ENCODE measurements around the genes BMF, ANKRD63 and INAFM2.

GRCh38 chr15:38359528-38360056 lies 94.3 kb upstream of the FAM98B start:
- PRO-cap: no peak

DNA sequence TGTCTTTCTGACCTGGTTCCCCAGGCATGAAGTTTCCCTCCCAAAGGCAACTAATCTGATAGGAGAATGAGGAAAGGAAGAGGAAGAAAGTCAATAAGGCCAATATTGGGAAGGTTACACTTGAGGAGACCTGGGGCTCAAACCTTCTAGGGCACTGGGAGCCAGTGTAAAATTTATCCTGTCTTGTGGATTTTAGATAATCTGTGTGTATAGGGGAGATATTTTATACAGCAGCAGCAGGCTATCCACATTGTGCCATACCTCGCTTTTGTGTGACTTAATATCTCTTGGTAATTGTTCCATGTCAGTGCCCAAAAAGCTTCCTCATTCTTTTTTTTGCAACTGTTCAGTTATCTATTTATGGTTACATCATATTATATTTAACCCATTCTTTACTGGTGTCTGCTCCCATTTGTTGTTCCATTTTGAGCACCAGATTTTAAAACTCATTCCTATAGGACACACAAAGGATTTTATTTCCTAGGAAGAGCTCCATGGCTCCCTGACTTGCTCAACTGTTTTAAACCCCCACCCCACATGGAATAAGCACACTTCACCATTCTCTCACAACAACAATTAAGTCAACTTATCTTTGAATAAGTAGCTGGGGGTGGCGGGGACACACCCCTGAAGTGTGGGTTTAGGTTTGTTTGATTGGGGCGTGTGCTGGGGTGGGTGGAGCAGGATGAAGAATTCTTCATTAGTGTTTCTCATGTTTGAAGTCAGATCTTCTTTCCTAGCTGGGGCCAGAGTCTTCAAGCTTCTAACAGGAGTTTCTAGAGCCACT lies 86.3 kb upstream of the RASGRP1 start:
- PRO-cap: unidirectional peak, plus-strand start at position 725 of the sequence

GRCh38 chr15:38671493-38672254 lies 107.1 kb upstream of the RASGRP1 start:
- PRO-cap: no peak

DNA sequence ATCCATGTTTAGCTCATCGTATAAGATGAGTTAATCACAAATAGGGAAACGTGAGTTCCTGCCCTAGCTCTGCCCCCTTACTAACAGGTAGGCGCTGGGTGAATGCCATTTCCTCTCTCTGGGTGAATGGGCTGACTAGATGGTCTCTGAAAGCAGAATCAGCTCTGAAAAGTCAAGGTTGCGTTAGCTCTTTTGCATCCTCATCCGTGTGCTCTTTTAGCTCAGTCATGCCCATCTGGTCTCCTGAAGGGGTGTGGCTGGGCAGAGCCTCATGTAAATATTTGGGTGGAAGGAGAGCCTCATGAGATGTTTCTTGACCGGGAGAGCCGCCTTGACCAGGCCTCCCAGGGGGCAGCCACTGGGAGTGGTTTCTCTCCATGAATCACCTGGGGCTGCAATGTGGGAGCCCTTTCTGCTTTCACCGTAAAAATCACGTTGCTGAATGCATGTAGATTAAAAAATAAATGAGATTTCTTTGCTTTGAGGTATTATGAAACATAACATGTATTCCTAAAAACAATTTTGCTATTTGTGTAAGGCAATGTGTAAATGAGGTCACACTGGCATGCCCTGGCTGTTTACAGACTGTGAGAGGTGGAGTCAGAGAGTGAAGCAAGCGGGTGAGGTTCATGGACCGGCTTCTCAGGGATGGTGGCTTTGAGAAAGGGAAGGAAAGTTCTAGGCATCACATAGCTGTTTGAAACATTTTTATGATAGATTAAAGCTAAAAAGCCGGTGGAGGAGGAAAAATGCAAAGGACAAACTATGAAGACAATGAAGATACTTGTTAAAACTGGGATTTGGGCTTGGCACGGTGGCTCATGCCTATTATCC lies 108.5 kb upstream of the RASGRP1 start:
- PRO-cap: no peak

DNA sequence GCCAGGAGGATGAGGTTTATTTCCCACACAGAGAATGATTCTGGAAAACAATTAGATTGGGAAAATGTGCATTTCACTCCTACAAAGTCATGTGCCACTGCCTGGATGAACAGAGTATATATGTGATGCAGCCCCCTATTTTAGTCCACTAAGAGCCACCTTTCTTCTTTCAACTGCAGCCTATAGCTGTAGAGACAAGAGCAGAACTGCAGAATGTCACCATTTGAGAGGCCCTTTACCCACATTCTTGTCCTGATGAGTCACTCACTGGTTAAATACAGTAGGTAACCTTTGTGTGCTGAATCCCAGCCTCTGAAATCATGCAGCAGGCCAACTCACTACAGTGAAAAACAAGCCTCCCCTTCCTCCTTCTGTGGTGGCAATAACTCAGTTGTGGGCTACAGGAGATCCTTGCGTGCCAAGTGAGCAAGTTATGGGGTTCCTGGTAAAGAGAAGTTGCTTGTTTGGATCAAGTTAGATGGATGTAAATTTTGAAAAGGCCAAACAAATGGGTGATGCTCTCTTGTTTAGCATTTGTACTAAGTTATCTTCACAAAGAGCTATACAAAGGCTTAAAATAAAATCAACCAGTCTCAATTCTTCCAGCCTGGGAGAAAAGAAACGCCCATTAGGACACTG lies 452.6 kb upstream of the THBS1 start:
- PRO-cap: no peak

- PRO-cap: no peak
These were observed 220.5 kb upstream of the THBS1 start for GRCh38 chr15:39360337-39360833.

GRCh38 chr15:39381681-39381880 lies 199.3 kb upstream of the THBS1 start:
- PRO-cap: no peak

GRCh38 chr15:39582865-39583028 lies 1.9 kb downstream of the THBS1 start:
- PRO-cap: no peak

DNA sequence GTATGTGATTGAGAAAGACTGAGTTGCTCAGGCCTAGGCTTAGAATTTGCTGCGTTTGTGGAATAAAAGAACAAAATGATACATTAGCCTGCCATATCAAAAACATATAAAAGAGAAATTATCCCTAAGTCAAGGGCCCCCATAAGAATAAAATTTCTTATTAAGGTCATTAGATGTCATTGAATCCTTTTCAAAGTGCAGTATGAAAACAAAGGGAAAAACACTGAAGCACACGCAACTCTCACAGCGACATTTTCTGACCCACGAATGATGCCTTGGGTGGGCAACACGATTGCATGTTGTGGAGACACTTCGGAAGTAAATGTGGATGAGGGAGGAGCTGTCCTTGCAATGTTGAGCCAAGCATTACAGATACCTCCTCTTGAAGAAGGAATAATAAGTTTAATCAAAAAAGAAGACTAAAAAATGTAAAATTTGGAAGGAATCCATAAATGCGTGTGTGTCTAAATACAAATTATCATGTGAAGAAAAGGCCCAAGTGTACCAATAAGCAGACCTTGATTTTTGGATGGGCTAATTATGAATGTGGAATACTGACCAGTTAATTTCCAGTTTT lies 16.8 kb downstream of the THBS1 start:
- PRO-cap: no peak

DNA sequence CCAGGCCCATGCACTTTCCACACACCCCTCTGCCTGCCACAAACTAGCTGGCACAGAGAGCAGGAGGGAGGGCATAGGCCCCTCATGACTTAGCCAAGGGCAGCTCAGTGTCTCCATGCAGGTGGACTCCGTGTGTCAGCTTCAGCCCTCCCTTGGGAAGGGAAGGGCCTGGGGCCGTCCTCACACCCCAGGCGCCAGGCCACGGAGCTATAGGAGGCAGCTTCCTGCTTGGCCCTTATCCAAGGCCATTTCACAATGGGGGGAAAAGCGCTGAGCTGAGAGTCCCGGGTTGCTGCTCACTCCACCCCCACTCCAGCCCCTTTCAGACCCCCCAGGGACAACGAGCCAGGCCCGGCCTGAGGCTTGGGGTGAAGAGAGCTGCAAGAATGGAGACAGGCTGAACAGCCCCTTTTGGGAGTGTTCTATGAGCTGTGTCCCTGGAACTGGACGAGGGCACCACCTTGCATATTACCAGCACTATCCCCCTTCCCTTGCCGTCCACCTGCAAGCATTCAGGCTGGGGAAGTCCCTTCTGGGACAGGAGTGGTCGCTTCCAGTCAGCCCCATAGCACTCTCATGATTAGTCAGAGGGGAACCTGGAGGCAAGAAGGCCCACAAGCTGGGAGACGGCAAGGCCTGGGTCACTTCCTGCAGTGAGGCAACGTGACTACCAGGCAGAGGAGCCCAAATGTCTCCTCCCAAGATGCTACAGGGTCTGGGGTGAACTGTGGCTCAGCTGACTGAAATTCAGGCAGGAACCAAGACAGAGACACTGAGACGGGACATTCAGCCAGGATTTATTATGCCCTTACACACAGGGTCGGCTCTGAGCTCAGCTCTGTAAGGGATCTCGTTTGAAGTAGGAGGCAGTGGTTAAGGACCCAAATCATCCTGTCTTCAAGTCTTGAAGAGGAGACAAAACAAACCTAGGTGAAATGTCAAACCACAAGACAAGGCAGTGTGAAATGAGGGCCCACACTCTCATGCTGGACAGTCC lies 8.6 kb upstream of the SRP14 start:
- PRO-cap: bidirectional peak, plus-strand start at position 583 of the sequence, minus-strand start at position 582 of the sequence

GRCh38 chr15:40052111-40052394 lies 13.1 kb upstream of the SRP14 start:
- PRO-cap: no peak

DNA sequence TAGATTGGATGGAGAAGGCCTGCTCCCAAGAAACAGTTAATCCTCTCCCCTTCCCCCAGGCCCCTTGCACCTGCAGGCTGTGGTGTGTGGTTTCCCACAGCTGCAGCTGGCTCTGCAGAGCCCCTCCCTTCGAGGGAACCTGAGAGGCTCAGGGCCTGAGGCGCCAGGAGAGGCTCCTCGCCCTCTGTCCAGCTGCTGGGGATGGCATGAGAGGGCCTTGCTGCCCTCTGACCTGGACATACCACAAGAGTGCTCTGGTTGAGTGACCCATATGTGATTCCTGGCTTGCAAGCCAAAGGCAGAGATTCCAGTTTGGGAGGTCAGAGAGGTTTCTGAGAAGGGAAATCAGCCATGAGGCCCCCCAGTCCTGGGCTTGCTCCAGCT lies 15.8 kb upstream of the SRP14 start:
- PRO-cap: no peak

DNA sequence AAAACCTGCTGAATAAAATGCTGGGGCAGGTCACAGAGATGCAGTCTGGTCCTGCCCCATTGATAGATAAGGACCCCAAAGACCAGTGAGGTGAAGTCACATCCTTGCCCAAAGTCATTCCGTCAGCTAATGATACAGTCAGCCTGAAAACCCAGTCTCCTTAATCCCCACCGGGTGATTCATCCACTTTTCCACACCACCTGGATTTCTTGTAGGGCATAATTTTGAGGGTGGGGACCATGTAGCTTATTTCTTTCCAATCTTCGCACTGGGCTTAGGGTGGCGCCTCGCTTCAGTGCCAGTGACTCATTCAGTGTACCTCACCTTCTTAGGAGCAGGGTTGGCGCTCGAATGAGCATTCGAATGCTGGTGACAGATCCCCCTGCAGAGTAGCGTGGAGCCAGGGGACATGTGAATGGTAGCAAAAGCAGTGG lies 24.1 kb downstream of the BMF start:
- PRO-cap: no peak

DNA sequence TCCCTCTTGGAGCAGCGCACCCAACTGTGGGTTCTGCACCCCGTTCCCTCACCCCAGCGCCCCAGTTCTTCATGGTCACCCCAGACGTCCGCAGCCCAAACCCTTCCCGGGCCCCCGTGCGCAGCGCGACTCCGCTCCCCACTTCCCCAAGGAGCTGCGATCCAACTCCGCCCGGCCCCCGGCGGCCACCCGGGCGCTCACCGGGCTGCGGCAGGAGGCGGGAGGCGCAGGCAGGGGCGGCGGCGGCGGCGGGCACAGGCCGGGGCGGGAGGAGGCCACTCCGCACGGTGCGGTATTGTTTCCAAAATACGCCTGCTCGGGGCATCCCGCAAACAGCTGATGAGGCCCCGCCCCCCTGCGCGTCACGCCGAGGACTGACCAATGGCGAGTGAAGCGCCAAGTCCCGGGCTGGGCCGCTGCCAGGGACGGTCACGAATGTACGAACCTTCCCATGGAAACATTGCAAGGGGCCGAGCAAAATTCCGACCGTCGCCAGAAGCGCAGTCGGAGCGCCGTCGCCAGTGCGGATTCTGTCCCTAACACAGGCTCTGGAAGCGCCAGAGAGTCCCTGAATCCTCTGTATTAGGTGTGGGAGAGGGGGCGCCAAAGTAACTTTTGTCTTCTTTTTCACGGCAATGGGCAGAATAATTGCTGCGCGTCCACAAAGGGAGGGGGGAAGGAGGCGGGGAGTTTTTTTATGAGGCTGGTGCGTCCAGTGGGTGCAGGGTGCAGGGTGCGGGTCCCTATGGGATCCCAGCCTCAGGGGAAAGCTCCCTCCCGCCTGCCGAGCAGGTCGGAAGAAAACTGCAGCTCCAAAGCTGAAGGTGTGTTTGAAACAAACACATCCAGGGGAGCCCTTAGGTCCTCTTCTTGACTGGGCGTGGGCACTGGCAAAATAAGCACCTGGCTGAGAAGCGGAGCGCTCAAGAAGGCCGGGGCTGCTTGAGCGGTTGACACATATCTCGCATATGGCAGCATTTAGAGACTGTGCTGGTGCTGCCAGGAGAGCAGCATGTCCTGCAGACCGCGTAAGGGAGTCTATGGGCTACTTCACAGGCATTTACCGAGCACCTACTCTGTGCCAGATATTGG lies at the start of gene BMF:
Gene BMF (minus strand): TSS at position 308 of the 1,092 bp plus-strand sequence.
- PRO-cap: unidirectional peak, minus-strand start at position 199 of the sequence; bidirectional peak, plus-strand start at position 580 of the sequence, minus-strand start at position 297 of the sequence

DNA sequence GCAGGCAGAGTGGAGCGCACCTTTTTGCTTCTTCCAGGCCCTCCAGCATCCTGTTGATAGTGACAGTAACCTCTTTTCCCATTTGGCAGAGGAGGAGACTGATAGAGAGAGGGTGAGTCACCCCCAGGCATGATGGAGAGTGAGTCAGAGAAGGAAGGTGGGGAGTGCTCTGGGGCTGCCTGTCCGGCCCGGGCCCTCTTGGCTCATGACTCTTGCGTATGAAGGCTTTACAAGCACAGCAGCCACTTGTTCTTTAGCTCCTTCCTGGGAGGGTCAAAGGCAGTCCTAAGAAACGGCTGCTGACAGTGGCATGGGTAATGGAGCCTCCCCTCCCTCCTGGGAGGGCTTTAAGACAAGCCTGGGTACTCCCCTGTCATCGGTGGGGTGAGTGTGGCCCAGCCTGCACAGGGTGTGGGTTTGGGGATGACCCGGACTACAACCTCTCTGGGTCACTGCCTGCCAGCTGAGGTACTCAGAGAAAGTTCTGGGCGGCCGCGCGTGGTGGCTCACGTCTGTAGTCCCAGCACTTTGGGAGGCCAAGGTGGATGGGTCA lies 15.9 kb downstream of the ANKRD63 start:
- PRO-cap: no peak

DNA sequence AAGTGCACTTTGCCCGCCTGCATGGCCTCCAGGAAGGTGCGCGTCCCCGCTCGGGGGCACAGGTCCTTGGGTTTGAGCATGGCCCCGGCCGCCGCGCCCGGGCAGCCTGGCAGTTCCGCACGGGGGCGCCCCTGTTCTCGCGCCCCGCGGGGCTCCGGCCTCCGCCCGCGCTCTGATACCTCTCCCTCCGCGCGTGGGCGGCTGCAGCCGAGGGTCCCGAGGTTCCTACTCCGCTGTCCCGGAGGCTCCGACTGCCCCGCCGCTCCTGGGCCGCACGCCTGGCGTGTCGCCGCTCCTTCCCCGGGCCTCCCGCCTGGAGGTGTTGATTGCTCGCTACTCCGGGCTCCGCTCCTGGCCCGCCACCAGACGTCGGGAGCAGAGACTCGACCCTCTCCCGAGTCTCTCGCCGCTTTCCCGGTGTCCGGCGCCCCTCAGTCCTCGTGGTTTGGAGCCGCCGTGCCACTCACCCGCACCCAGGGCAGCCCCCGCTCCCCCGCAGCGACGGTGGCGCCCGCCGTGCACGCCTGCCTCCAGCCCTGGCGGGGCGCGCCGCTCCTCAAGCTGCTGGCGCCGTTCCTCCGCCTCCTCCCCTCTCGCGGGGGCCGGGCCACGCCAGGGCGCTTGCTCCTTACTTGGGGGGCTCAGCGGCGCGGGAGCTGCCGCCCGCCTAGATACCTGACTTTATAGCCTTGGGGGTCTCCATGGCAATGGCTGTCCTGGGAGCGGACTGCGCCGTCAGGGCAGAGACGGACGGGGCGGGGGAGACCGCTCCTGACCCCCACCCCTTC lies at the start of gene ANKRD63:
Gene ANKRD63 (minus strand): TSS at position 558 of the 788 bp plus-strand sequence.
- PRO-cap: no peak

DNA sequence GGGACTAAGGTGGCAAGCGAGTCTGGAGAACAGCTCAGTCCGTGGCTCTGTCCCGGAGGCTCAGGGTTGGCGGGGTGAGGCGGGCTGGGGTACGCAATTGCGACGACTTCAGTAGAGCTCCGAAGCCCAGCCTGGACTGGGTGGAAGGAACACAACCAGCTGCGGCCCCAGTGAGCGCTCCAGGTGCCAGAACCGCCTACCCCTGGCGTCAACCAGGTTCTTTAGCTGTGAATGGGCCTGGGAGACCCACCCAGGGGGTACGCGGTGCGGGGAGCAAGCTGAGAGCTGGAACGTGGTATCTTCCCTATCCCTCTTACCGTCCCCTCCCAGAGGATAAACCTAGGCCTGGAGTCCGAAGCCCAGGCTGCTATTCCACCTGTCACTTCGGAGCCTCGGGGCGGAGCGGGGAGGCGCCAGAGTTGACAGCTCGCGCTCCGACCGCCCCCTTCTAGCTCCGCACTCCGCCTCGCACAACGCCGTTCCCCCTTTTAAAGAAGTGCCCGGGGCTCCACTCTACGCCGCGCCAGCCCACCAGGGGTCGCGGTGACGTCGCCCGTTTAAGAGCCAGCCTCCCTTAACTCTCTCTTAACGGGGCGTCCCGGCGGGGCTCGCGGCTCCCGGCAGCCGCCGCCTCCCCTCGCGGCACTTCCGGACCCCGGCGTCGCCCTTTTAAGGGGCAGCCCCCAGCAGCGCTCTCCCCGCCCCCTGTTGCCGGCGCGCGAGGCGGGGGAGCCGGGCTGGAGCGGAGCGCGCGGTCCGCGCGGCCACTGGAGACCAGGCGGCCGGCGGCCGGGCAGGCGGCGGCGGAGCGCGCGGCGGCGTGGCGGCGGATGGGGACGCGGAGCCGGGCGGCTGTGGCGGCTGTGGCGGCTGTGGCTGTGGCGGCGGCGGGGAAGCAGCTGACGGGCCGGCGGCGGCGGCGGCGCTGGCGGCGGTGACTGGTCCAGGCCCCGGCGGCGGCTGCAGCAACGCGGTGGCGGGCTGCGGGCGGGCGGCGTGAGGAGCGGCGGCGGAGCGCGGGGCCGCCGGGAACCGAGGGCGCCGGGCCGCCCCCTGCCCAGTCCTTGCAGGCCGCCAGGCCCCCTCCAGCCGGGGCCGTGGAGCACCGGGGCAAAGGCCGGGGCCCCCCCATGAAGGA lies at the start of gene INAFM2:
Gene INAFM2 (plus strand): TSS at position 767 of the 1,138 bp plus-strand sequence.
- PRO-cap: bidirectional peak, plus-strand start at position 767 of the sequence, minus-strand start at position 463 of the sequence

- PRO-cap: no peak
These were observed 6.8 kb downstream of the IVD start for GRCh38 chr15:40412230-40413008.

DNA sequence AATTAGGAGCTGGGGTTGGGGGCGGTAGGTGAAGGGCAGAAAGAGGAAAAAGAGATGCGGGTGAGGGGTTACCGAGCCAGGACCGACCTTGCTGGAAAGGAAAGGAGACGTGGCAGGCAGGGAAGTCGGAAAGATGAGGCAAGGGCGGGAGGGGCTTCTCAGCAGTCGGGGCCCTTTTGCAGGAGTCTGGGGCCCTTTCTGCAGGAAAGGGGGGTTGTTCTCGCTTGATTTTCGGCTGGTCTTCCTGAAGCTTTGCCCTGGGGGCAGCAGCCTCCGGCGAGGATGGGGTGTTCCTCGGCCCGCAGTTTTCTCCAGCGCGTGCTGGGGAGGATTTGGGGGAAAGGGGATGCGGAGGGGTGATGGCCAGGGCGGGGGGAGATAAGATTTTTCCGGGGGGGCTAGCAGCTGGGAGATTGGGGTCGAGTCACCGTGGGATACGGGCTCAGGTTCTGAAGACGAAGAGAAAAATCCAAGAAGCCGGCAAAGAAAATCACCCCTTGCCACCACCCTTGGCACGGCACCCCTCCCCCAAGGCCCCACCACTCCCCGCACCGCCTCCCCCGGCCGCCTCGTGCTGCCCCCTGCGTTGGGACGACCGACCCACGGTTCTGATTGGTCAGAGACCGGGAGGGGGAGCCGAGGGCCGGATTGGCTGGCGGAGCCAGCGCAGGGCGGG lies 431 bp upstream of the BAHD1 start:
- PRO-cap: bidirectional peak, plus-strand start outside the sequence, minus-strand start at position 610 of the sequence

DNA sequence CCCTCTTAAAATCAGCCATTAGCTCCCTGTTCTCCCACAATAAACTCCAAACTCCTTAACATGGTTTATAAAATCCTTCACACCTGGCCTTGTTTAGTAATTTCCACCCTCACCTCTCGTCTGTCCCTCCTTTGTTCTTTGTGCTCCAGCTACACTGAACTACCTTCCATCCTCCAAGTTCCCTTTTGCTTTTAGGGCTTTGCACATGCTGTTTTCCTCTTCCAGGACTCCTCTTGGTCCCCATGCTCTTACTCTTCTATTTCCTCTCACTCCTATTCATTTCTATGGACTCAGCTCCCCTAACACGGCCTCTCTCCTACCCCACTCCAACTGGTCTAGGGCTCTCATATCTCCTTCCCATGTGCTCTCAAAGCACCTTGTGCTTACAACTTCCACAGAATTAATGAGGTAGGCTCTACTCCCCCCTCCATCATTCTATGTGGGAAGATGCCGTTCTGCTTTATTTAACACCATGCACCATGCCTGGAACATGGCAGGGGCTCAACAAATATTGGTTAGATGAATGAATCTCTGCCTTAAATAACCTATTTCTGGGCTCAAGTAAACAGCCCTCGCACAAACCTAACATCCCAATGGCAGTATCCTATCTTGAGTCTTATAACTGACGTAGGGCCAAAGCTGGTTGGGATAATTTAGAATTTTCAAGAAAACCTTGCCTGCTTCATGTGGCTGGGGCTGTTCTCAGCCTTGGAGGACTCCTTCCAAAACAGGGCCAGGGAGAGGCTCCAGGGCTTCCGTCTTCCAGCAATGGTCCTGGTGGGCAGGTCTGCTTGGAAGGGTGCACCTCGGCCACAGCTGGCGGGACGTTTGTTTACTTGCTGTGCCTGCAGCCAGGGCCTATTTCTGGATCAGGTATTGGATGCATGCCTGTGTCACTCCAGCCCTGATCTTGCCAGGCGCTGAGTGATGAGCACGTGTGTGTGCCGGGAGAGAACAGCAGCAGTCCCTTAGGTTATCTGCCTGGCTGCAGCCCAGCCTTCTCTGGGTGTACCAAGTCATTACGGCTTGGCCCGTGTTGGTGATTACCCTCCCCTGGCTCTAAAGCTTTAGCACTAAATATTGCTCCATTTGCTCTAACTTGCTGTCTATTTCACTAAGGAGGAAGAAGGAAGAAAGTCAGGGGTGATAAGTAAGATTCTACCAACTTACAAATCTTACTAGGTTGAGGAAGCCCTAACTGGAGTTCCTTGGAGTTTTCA lies 15.3 kb downstream of the CCDC32 start:
- PRO-cap: no peak

Data from fallopian tube (tissue), 1 donor.